BJ (cell line): Measurements from ENCODE around the gene SLC4A4.

- CAGE, long polyA plus RNA = no peak
- RRBS = 1% methylated on average over 40 of the region's 82 CpGs
Observed at GRCh38 chr4:71186978-71187592, at the start of gene SLC4A4. SLC4A4 (plus strand) TSS chr4:71187259.

DNA sequence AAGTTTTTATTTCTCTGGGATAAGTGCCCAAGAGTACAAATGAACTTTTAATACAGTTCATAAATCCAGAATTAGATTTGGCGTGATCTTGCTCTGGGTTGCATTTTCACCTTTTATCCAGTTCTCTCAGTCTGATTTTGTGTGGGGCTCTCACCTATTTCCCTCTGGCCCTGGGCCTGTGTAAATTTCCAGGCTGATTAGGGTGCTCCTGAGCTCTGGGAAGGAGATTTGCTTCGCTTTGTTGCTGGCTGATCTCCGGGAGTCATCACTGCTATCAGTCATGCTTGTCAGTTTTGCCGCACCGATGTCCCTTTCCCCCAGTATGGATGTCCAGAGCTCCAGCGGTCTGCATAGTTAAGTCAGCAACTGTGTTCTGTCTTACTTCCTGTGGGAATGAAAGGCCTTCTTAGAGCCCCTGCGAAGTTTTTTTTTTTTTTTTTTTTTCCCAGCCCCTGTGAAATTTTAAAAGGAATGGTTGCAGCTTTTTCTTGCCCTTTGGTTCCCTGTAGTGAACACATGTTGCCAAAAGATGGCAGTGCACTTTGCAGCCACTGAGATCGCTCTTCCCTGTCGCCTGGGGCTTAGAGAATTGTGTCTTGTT, 42.4 kb downstream of the SLC4A4 start:
- CAGE, long polyA plus RNA = no peak
- RRBS = no CpG with 5 or more reads among the region's 9 CpGs

DNA sequence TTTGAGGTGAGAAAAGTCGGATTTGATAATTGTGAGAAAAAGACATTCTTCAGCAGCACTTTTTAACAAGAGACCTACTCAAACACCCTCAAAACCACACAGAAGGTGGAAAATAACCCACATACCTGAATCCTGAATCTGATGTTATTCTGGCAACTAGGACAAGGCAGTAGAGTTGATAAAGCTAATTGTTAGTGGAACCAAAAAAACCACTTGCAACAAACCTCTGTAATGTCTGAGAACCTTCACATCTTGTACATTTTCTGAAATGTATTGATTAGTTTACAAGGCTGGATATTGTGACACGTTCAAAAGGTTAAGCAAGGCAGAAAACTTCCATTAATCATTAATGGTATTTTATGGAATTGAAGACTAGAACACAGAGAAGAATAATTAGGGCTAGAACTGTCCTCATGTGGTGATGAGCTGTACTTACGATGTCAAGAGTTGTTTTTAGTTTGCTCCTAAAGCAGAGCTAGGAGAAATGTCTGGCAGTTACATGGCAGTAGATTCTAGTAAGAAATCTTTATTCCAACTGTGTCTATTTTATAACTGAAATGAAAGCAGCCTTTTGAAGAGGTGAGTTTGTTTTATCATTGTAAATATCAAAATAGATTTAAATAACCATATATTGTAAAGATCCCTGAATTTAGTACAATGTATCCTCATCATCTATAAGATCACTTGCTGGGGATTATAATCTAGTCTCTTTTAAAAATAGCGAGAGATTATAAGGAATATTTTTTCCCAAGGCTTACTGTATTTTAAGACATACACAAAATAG, 12.2 kb downstream of the GC start:
- CAGE, long polyA plus RNA = no peak
- RRBS = no CpG with 5 or more reads among the region's 4 CpGs

- CAGE, long polyA plus RNA = no peak
- RRBS = no CpG with 5 or more reads among the region's 9 CpGs
Observed at GRCh38 chr4:71833289-71833695, 49.4 kb upstream of the GC start.

DNA sequence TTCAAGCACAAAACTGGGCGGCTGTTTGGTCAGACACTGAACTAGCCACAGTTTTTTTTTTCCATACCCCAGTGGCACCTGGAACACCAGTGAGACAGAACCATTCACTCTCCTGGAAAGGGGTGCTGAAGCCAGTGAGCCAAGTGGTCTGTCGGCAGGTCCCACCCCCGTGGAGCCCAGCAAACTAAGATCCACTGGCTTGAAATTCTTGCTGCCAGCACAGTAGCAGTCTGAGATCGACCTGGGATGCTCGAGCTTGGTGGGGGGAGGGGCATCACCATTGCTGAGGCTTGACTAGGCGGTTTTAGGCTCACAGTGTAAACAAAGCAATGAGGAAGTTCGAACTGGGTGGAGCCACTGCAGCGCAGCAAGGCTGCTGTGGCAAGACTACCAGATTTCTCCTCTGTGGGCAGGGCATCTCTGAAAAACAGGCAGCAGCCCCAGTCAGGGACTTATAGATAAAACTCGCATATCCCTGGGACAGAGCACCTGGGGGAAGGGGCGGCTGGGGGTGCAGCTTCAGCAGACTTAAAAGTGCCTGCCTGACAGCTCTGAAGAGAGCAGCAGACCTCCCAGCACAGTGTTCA, 223.1 kb downstream of the COX18 start:
- CAGE, long polyA plus RNA = no peak
- RRBS = no CpG with 5 or more reads among the region's 10 CpGs

DNA sequence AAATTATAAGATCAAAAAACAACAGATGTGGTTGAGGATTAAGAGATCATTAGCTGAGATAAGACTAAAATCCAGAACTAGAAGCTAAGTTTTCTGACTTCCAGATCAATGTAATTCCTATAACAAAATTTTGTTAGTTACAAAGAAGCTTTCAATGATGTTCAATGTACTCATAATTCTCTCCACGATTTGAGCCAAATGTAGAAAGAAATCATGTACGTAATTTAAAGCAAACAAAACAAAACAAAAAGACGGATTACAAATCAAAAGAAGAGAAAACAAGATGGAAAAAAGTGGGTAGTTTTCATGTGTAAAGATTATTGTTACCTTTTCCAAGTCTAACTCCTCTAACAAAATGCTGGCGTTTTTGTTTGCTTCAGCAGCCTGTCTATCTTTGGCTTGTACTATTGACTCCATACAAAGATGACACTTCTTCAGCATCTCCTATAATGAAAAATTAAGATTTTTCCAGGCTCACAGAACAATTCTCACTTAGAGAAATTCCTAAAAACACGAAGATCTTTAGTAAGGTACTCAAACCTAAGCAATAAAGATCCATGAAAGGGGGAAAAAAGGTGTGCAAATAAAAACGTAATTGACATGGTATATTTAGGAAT, 44.1 kb upstream of the COX18 start:
- CAGE, long polyA plus RNA = no peak
- RRBS = no CpG with 5 or more reads among the region's 6 CpGs

DNA sequence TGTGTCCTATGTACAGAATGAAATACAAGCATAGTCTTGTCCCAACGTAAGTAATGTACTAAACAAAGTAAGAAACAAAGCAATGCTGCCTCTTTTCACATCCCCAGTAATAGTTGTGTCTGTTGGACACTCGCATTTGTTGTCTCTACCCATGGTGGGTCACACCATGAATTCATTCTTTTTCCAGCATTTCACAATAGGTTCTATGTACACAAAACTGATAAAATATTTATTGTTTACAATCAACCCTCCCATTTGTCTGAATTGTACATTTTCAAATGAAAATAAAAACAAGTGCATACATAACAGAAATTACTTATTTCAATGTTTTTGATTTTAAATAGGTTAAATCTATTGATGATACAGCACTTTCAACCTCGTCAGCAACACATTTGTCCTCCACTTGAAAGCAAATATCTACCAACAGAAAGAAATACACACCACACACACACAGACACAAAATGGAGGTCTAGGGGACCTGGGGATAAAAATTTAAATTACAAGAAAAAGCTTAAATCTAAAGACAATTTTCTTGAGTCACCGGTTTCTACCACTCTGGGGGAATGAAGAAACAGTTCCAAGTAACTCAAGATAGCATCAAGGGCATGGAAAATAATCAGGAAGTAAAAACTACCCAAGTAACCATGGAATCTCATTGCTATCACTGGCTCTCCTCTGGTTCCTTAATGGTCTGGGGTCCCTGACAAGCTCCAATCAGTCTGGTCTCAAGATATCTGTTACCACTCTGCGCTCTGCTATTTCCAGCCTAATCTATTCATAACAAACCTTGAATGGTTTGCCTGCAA, 27.7 kb downstream of the ANKRD17 start:
- CAGE, long polyA plus RNA = no peak
- RRBS = no CpG with 5 or more reads among the region's 5 CpGs

- CAGE, long polyA plus RNA = no peak
- RRBS = no CpG with 5 or more reads among the region's 5 CpGs
Observed at GRCh38 chr4:73378624-73379374, 25.3 kb upstream of the ALB start.

DNA sequence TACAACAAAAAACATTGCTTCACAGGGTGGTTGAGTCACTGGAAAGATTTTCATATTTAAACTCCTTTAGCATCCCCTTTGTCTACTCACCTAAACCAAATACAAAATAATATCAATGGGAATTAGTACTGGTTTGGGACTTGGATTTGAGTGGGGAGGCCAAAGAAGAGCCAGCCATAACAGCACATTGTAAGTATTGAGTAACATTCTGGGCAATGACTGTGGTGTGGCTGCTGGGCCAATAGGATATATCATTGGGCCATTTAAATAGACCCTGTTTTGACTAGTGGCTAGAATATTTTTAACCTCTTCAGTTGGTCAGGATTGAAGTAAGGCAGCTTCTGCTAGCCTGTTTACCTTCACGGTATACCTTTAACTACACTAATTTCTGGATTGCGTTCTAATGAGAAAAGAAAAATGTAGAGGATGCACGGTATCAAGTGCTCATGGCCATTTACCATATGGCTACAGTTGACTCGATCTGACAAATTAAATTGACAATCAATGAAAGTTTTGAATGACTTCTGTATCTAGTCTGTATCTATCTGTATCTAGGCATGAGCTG, 7.0 kb upstream of the ALB start:
- CAGE, long polyA plus RNA = no peak
- RRBS = no CpG with 5 or more reads among the region's 4 CpGs

DNA sequence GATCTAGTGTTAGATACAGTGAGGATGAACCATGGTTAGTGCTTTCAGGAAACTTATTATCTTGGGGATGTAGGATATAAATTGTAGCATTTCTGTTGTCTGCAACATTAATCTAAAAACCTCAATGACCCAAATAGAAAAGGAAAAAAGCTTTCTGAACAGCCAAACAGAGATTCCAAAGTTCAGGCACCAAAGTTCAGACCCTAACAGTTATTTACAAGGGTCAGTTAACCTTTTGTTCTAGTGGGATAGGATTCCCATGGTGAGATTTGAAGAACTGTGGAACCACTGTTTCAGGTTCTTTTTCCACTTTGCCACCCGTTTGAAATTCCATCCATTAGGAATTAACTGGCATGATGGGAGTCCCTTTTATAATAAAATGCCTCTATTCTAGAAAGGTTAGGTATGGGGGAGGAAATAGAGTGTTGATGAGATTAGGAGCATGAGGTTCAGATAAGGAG, 6.5 kb upstream of the ALB start:
- CAGE, long polyA plus RNA = no peak
- RRBS = no CpG with 5 or more reads among the region's 1 CpG

- CAGE, long polyA plus RNA = no peak
- RRBS = no CpG with 5 or more reads among the region's 1 CpG
Observed at GRCh38 chr4:73609126-73609602, 11.1 kb downstream of the RASSF6 start.

- CAGE, long polyA plus RNA = no peak
- RRBS = no CpG with 5 or more reads among the region's 3 CpGs
Observed at GRCh38 chr4:74018716-74019197, 19.7 kb downstream of the CXCL3 start.

GRCh38 chr4:74365640-74366232, 791 bp downstream of the EREG start:
- CAGE, long polyA plus RNA = no peak
- RRBS = no CpG with 5 or more reads among the region's 12 CpGs

DNA sequence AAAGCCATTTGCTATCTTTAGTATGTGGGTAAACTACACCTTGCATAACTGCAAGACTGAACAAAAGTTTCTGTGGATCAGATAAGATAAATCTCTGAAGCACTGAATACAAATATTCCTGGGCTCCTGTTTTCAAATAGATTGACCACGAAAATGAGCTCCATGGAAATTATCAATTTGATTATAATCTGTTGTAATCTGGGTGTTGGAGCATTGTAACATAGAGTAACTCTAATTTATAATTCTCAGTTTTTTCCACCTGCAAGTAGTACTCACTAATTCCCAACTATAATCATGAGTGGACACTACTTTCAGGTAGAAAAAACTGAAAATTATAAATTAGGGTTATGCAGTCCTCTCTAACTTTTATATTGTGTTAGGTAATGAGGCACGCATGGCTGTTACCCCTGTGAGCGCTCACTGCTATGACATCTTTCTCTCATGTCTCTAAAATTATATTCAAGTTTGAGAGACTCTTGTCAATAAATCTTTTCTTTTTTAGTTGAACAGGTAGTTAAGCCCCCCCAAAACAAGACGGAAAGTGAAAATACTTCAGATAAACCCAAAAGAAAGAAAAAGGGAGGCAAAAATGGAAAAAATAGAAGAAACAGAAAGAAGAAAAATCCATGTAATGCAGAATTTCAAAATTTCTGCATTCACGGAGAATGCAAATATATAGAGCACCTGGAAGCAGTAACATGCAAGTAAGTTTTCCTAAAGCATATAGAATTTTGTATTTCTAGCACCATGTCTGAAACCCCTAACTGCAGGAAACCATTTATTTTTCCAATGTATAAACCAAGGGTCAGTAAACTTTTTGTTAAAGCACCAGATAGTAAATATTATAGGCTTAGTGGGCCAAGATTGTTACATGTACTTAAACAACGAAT, 3.9 kb downstream of the AREG start:
- CAGE, long polyA plus RNA = no peak
- RRBS = no CpG with 5 or more reads among the region's 6 CpGs

GRCh38 chr4:74934055-74934977, 1.4 kb downstream of the PARM1 start:
- CAGE, long polyA plus RNA = no peak
- RRBS = 7% methylated on average over 1 of the region's 47 CpGs

DNA sequence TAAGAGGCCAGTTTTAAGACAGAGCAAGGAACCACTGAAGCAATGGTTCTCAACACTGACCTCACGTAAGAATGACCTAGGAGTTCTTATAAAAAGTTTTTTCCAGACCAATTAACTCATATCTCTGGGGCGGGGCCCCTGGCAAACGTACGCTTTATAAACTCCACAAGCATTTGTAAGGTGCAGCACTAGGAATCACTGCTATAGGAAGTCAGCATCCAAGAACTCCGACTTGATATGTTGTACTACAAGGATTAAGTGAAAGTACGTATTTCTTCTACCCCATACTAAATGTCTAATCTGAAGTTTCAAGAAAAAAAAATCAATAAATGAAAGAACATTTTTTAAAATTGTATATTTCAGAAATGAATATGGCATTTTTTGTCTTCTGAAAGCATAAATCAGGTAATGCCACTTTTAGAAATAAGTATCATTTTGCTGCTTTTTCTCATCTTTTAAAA, 269.8 kb downstream of the RCHY1 start:
- CAGE, long polyA plus RNA = no peak
- RRBS = no CpG with 5 or more reads among the region's 6 CpGs

- CAGE, long polyA plus RNA = no peak
- RRBS = no CpG with 5 or more reads among the region's 8 CpGs
Observed at GRCh38 chr4:75561815-75562330, 6.0 kb downstream of the ODAPH start.

DNA sequence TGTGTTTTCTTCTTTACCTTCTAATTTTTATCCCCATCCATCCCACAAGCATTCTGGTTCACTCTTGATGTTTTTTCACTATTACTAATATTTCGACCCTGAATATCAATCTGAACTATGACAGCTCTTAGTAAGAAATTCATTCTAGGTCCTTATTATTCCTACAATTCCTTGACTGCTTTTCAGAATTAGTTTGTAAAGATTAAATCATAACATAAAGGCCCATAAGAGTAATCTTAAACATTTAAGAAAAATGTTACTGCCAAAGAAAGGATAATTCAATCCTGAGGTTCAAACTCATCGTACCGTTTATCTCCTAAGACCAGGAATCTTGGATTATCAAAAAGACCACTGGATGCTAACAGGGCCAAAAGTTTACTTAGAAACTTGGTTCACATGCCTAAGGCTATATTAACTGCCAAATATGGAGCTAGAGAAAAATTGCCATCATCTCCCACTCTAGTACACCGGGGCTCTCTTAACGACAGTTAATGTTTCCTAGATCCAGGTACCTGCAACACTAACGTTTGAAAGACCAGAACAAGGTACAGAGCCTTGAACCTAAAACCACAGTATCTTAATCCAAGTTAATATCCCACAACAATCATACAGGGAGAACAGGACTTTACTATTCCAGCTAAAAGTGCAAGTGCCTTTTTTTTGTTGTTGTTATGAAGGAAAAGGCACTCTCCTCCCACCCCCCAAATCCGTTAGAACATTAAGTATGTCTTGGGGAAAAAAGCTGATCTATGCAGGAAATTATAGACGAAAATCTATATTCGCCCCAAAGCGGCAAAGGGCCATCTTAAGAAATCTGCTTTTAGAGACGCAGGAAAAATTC, 1.5 kb downstream of the G3BP2 start:
- CAGE, long polyA plus RNA = no peak
- RRBS = no CpG with 5 or more reads among the region's 11 CpGs

DNA sequence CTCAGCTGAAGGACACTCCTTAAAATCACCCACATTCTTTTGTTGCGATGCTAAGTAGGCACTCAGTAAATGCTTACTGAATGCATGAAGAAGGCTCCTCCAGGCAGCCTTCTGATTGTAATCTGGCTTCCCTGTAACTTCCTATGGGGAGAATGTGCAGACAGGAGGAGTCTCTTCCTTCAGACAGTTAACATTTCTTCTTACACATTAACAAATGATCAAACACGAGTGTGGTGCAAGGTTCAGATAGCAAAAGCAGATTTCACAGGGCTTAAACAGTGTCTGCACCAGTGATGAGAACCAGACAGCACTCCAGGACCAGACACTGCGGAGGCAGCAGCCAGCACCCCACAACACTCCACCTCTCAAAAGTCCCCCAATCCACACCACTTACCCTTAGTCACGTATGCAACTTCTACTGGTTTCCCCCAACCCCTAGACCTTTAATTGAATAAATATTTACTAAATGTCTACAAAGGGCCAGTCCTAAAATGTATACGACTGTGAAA, 21.3 kb upstream of the USO1 start:
- CAGE, long polyA plus RNA = no peak
- RRBS = no CpG with 5 or more reads among the region's 5 CpGs

DNA sequence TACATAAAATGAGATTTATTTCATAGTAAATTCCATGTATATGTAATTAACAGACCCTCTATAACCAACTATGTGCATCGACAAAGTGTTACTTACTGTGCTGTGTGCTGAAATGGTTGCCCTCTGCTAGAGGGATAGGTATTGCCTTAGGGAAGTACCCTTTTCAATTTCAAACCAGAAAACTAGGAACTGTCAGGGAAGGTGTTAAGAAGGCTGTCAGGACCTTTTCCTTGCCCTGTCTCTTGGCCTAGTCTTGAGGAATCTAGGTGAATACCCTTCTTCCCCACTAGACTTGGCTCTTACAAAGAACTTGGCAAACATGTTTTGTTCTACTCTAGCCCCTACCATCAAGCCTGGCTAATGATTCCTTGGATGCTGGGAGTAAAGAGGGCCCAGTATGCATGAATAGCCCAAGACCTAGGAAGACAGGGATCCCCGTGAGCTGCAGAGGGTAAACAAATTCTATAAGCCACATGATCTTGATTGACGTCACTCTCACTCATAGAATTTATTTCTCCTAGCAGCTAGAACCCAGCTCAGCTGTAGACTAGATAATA, 16.4 kb upstream of the USO1 start:
- CAGE, long polyA plus RNA = no peak
- RRBS = no CpG with 5 or more reads among the region's 3 CpGs